GM12892 (cell line): ENCODE measurements around the genes FHL2 and ST6GAL2.

DNA sequence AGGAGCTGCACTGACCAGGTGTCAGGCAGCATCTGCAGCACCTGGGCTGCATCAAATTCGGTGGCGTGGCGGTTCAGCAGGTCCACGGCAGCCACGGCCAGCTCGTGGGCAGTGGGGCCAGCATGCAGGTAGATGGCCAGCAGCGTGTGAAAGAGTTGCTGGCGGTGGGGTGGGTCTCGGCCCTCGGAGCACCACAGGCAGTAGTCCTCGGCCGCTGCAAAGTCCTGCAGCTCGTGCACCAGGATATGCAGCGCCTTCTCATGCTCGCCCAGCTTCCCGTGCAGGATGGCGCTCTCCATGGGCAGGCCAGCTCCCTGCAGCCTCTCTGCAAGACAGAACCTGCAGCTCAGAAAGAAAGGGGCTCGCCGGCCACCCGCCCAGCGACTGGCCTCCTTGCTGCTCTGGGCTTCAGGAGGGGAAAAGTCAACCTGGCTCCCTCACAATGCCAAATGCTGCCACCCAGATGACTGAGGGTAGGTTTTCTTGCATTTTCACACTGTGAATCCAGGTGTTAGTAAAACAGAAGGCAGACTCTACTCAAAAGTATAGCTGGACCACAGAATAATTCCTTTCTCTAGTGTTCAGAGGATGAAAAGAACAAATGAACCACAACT lies 27.9 kb downstream of the GPR45 start:
- RRBS, result no CpG with 5 or more reads among the region's 21 CpGs

DNA sequence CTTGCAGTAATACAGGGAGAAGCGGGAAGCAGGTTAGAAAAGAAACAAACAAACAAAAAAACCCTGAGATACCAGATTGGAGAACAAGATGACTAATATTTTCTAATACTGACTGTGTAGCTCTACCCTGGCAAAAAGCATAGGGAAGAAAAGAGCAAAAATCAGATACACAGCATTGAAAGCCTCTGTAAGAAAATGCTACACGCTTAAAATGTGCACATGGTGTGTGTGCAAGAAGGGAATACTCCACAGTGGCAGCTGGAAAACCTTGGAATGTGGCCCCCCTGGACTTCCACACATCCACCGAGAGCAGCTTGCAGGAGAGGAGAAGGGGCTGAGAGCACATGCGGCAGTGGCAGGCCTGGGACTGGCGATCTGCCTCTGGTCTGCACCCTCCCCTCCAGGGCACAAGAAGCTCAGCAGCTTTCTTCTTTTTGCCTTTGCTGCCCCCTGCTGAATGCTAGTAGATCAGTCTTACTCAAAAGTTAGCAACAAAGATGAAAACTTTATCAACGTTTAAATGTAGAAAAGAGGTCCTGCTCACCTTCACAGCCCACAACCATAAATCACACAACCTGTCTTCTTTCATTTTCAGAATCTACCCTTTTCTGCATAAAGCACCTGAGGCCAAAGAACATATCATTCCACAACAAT lies 34.8 kb downstream of the TGFBRAP1 start:
- RRBS, result no CpG with 5 or more reads among the region's 6 CpGs

GRCh38 chr2:105391153-105392252 lies 7.3 kb downstream of the FHL2 start:
- RRBS, result no CpG with 5 or more reads among the region's 10 CpGs

DNA sequence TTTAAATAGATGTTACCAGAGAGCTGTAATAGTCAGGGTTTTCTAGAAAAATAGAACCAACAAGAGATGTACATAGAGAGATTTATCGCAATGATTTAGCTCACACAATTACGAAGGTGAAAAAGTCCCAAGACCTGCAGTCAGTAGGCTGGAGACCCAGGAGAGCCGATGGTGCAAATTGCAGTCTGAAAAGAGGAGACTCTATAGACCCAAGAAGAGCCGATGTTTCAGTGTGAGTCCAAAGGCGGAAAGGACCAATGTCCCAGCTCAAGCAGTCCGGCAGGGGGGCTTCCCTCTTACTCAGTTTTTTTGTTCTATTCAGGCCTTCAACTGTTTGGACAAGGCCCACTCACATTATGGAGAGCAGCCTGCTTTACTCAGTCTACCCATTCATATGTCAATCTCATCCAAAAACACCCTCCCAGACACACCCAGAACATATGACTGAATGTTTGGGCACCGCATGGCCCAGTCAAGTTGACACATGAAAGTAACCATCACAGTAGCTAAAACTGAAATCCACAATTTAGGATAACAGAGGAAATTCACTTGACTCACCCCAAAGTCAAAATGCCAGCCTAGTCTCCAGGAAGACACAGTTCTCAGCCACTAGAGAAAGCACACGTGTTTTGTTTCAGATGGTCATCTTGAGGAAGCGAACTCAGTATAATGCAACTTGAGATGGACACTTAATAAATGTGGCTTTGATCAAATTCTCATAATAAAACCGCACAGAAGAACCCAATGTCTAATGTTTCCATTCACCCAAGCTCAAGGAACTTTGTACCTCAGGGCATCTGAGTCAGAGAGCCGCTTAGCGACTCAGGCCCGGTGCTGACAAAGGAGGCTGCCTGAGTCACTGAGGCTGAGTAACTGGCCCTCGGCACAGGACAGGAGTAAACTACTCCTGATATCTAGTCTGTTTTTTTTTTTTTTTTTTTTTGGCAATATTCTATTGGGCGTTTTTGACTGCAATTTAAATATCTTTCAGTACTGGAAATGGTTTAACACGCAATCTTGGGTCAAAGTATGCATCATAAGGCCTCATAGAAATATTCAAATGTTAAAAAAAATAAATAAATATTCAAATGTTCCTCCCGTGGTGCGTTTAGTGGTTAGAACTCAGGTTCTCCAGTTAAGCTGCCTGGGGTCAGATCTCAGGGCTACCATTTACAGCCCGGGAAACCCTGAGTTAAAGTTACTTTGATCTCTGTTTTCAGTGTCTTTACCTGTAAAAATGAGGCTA lies 2.3 kb downstream of the FHL2 start:
- RRBS, result no CpG with 5 or more reads among the region's 19 CpGs

DNA sequence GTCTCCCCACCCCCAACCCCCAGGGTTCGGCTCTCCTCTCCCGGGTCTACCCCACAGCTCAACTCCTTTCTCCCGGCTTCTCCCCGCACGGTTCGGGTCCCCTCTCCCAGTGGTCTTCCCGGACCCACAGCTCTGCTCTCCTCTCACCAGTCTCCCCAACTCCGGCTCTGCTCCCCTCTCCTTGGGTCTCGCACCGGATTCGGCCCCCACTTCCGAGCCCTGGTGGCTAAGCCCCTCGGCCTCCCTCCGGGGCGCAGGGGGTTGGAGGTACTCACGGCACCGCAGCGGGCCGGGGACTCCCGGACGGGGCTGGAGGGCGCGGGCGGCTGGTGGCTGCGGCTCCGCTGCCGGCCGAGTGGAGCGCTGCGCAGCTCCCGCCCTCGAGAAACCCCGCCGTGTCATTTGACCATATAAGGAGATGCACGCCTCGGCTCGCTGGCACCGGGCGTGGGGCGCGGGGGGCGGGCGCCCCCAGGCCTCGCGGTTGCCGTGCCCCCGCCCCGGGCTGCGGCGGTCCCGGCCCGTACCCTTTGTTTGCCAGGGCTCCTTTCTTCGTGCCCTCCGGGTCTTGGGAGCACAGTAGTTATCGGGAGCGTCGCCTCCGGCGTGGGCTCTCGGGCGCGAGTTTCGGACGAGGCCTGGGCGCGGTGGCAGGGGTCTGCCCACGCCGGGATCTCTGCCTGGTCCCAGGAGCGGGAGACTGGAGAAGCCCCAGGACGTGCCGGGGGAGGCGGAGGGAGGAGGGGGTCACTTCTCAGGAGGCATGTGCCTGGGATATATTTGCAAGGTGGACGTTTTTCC lies at the start of gene FHL2:
Gene FHL2, minus strand, starts transcription at position 357 of the 801 bp plus-strand sequence.
- RRBS, result 20% methylated on average over 45 of the region's 73 CpGs

DNA sequence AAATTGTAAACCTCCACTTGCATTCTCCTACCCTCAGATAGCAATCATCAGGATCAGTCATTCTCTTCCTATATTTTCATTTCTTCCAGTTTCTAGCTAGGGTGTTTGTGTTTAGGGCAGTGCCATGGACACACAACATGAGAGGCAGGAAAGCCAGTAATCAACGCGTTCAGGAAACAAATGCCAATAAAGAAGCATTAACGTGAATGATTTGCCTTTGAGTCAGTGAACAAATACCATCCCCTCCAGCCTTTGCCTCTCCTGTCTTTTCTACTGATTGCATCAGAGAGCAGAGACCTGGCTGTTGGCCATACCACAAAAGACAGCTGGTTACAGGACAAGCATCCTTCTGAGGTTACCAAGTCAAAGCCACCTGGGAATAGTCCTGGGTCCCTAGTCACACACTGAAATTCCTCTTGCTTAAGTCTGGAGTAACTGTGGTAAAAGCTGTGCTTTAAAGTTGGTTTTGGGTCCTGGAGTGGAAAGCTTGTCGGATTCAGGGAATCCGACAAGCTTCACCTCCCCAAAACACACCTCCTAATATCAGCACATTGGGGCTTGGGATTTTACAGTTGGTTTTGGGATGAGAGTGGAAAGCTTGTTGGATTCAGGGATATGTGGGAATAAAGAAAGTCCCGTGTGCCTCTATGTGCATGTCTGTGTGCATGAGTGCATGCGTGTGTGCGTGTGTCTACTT lies 56.9 kb upstream of the FHL2 start:
- RRBS, result no CpG with 5 or more reads among the region's 8 CpGs

DNA sequence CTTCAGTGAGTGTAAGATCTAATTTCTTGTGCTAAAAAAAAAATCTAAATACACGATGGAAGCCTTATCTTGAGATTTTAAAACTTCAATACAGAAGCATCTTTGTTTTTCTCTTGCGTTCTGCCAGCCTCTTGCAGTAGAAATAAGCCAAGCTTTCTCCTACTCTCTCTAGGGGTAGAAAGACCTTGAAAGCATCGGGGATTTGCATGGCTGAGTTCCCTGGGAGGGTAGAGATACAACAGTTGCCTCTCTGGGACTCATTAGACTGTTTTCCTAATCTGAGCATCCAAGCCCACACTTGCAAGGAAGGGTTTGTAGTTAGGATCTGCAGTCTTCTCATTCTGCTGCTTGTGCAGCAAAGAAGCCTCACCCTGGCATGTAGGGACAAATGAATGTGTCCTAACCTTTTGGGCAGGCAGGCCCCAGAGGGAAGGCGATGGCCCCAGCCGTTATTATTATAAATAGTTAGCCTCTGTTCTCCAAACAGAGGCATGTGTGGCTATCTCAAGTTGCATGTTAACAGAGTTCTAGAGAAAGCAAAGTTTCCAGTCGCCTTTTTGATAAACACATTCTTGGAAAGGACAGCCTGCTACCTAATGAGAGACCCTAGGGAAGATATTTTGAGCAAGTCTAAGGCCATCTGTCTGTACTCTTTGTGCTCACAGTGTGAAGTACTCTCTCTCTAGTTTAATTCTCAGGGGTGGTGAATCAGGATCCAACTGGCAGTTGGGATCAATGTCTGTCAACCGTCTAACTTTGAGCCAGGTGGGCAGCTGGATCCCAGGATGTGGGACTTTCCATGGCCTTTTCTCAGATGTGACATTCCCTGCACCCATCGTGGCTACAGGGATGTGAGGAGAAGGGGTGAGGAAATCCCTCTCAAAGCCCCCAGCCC lies 97.3 kb upstream of the FHL2 start:
- RRBS, result no CpG with 5 or more reads among the region's 8 CpGs

- RRBS, result no CpG with 5 or more reads among the region's 5 CpGs
Measured at GRCh38 chr2:105498260-105498763, 99.5 kb upstream of the FHL2 start.

- RRBS, result no CpG with 5 or more reads among the region's 10 CpGs
Measured at GRCh38 chr2:105797085-105797993, 52.6 kb downstream of the NCK2 start.

DNA sequence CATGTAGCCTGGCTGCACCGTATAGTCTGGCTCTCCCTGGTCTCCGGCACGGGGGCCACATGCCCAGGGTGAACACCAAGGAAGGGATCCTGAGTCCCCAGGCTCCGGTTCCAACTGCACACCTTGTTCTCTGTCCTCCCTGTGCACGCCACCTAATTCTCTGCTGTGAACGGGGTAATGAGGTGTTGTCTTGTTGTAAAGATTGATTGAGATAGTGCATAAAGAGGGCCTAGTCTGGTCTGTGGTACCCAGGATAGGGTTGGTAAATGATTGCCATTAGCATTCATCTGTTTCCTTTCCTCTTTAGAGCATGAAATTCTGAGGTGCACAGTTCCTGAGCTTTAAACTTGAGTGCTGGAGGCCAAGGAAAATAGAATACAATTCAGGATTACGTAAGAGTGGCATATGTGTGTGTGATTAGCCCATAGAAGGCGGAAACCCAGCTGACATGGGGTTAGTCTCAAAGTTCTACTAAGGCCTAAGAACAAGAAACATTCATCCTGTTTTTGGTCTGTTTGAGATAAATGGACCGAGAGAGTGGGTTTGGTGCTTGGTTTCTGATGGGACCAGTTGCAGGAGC lies 55.5 kb downstream of the NCK2 start:
- RRBS, result 98% methylated on average over 3 of the region's 9 CpGs

DNA sequence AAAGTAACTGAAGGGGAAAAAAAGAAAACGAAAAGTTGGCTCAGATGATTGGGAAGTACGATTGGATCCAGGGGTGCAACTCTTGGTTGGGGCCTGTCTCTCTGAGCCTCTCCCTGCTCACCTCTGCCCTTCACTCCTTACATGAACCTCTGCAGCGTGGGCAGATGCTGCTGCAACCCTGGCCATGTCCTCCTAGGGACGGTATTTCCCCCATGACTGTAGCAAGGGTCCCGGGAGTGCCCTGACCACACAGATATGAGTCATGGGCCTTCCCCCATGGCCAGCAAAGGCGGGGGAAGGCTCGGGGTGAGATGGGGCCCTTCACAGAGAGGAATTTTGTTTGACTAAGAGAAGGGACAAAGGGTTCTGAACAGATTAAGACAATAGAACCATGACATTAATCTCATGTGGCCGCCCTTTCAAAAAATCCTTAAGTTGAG lies 129.0 kb downstream of the NCK2 start:
- RRBS, result no CpG with 5 or more reads among the region's 8 CpGs

- RRBS, result no CpG with 5 or more reads among the region's 1 CpG
Measured at GRCh38 chr2:106028358-106028562, 37.2 kb upstream of the ECRG4 start.

DNA sequence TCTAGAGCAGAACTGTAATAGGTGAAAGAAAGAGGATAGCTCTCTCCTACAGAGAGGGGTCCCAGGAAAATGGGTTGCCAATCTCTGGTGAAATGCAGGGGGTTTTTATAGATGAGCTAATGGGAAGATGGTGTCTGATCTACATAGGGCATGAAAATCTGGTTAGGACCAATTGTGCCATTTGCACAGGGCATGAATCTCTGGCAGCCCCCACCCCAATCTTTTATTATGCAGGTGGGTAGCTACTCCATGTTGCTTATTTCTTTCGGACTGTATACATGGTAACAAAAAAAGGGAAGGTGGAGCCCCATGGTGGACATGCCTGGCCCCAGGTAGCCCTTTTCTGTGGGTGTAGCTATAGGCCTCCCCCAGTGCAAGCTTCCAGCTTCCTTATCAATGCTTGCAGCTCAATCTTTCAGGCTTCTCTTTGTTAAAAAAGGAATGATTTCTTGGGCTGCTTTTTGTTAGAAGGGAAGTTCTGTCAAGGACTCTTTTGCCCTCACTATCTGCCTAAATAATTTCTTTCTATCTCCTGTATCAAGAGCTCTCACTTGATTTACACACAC lies 14.3 kb upstream of the UXS1 start:
- RRBS, result no CpG with 5 or more reads among the region's 1 CpG

GRCh38 chr2:106340526-106340900 lies 127.7 kb downstream of the RGPD3 start:
- RRBS, result no CpG with 5 or more reads among the region's 5 CpGs

- RRBS, result no CpG with 5 or more reads among the region's 5 CpGs
Measured at GRCh38 chr2:106538736-106539081, 51.5 kb downstream of the CD8B2 start.

- RRBS, result no CpG with 5 or more reads among the region's 7 CpGs
Measured at GRCh38 chr2:106565883-106566487, 78.8 kb downstream of the CD8B2 start.

DNA sequence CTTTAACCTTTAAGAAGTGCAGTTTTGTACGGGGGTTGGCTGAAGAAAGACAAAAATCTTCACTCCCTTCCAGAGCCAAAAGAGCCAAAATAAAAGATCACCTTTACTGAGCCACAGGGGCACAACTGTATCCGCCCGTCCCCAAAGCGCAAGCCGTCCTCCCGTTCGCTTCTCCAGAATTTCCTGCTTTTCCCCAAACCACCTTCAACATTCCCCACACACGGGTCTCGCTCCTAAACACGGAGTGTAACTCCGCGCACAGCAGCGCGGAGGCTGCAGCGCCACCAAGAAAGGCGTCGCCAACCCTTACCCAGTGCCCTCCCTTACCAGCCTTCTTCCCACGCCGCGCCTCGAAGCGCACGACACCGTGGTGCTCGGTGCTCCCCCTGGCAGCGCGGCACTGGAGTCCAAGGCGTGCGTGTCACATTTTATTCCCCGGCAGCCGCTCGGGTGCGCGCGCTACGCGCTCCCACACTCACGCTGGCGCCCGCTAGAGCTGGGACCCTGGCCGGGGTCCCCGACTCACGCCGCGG lies at the start of gene ST6GAL2:
Gene ST6GAL2, minus strand, starts transcription at position 402 of the 533 bp plus-strand sequence.
- RRBS, result 44% methylated on average over 12 of the region's 45 CpGs

GRCh38 chr2:108316568-108317170 lies 28.0 kb downstream of the SULT1C2 start:
- RRBS, result no CpG with 5 or more reads among the region's 12 CpGs

DNA sequence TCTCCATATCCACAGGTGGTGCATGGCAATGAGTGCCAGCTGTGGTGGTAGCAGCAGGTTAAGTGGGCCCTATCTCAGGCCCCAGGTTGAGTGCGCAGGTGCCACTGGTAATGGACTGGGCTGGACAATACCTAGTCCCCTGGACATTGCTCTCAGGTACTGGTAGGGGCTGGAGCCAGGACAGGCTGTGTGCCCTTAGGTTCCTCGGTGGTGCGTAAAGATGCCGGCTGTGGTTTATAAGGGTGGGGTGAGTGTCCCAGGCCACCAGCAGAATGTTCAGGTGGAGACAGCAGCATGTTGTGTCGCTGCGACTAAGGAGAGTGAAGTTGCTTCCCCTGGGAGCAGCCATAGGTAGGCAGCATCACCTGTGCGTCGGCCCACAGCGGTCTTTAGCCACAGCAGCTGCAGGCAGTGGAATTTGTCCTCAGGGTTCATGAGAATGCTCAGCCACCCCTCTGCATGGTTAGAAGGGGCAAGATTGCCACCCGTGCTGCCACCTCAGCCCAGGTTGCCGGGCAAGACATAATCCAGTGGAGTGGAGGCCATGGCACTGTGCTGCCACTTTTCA lies 14.9 kb downstream of the GCC2 start:
- RRBS, result no CpG with 5 or more reads among the region's 11 CpGs

DNA sequence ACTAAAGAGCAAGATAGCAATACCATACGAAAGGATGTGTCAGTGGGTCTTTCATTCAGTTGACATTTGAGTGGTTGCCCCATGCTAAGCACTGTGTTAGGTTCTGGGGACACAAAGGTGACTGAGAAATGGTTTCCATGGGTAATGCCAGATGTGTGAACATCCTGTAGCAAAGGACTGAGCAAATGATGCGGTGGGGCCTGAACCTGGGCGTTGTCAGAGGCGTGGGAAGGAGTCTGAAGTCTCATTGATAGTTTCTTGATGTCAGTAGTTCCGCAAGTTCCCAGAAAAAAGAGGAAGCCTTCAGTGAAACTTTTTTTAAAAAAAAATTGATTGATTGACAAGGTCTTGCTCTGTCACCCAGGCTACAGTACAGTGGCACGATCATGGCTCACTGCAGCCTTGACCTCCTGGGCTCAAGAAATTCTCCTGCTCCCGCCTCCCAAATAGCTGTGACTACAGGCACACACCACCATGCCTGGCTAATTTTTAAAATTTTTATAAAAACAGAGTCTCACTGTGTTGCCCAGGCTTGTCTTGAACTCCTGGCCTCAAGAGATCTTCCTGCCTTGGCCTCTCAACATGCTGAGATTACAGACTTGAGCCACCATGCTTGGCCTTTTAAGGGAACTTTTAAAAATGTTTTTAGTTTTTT lies 57.0 kb downstream of the LIMS1 start:
- RRBS, result no CpG with 5 or more reads among the region's 7 CpGs